Mammary epithelial cell (primary cell): ENCODE data around the gene MRGPRX2.

- CAGE, long polyA plus RNA: no peak
- RRBS: no CpG with 5 or more reads among the region's 7 CpGs
Observed at GRCh38 chr11:18268988-18269582, 3.0 kb downstream of the SAA1 start.

GRCh38 chr11:18395036-18395410 lies 660 bp downstream of the LDHA start:
- CAGE, long polyA plus RNA: no peak
- RRBS: no CpG with 5 or more reads among the region's 20 CpGs

- CAGE, long polyA plus RNA: no peak
- RRBS: no CpG with 5 or more reads among the region's 9 CpGs
Observed at GRCh38 chr11:18408439-18409248, 3.5 kb upstream of the LDHC start.

GRCh38 chr11:18480149-18480612 lies 24.5 kb downstream of the LDHAL6A start:
- CAGE, long polyA plus RNA: no peak
- RRBS: no CpG with 5 or more reads among the region's 1 CpG

GRCh38 chr11:18483797-18484251 lies 28.2 kb downstream of the LDHAL6A start:
- CAGE, long polyA plus RNA: no peak
- RRBS: no CpG with 5 or more reads among the region's 8 CpGs

DNA sequence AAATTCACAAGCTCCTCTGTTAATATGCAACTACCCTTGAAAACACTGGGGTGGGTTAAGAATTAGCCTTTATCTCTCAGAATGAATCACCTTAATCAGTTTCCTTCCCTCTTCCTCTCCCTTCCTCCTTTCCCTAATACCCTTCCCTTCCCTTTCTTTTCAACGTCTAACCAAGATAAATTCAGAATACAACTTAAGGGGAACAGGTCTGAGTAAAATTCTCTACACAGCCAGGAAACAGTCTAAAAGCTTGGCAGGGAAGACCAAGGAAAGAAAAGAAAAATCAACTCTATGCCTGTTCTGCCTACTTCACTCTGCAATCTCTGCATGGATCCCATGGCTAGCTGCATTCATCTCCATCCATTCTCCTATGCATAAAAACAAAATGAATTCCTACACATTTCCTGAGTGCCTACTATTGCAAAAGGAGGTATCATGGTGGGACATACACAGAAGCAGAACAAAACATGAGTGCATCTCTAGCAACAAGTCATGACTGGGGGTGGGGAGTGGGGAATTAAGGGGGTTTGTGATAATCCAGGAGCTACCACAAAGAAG lies 15.2 kb downstream of the UEVLD start:
- CAGE, long polyA plus RNA: no peak
- RRBS: no CpG with 5 or more reads among the region's 1 CpG

DNA sequence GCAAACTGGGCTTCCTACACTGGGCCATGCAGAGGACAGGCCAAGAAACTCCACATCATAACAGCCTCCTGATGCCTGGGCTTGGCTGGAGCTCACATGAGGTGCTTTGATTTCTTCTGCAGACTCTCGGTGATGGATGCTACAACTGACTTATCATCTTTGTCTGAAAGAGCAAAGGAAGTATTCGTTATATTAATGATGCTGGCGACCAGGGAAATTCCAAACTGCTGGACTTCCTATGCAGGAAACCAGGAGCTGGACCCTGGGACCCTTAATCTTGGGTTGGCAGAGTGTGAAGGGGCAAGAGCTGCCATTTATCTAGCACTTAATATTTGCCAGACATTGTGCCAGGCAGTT lies 5.8 kb downstream of the TMEM86A start:
- CAGE, long polyA plus RNA: no peak
- RRBS: no CpG with 5 or more reads among the region's 3 CpGs

- CAGE, long polyA plus RNA: no peak
- RRBS: no CpG with 5 or more reads among the region's 4 CpGs
Observed at GRCh38 chr11:19060442-19060927, at the start of gene MRGPRX2. Gene MRGPRX2 (minus strand): TSS chr11:19060717.

DNA sequence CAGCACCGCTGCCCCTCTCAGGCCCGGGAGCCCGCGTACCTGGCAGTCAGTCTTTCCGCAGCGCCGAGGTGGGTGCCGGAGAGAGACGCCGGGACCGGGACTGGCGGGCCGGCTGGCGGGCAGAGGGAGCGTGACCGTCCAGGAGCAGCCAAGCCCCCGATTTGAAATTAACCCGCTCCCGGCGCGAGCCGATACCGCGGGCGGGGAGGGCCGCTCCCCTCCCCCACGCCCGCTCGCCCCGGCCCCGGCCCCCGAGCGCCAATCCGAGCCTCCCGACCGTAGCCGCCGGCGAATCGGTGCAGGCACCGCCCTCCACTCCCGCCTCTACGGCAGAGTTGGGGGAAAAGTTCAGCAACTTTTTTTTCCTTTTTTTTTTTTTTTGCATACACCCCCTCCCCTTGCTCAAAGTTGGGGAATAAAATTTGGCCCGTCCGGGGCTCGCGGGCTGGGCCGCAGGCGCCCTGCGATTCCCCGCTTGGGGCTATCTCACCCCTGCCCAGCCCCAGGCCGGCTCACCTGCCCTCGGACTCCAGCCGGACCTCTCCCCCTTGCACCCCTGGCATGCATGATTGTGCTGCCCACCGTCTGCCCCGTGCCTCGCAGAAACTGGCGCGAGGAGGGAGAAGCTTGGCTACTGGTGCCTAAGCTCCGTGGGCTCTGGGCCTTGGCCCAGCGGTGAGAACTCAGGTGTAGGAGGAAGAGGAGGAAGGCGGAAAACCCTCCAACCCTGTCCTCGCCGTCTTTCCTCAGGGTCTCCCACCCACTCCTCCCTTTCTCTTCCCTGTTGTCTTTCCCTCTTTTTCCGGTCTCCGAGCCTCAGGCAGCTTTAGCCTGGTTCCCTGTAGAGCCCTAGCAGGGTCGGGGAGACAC lies 948 bp upstream of the E2F8 start:
- CAGE, long polyA plus RNA: no peak
- RRBS: 2% methylated on average over 40 of the region's 67 CpGs

GRCh38 chr11:19242328-19243081 lies 1.8 kb upstream of the E2F8 start:
- CAGE, long polyA plus RNA: no peak
- RRBS: 24% methylated on average over 11 of the region's 53 CpGs

GRCh38 chr11:19341979-19342215 lies 101.2 kb upstream of the E2F8 start:
- CAGE, long polyA plus RNA: no peak

DNA sequence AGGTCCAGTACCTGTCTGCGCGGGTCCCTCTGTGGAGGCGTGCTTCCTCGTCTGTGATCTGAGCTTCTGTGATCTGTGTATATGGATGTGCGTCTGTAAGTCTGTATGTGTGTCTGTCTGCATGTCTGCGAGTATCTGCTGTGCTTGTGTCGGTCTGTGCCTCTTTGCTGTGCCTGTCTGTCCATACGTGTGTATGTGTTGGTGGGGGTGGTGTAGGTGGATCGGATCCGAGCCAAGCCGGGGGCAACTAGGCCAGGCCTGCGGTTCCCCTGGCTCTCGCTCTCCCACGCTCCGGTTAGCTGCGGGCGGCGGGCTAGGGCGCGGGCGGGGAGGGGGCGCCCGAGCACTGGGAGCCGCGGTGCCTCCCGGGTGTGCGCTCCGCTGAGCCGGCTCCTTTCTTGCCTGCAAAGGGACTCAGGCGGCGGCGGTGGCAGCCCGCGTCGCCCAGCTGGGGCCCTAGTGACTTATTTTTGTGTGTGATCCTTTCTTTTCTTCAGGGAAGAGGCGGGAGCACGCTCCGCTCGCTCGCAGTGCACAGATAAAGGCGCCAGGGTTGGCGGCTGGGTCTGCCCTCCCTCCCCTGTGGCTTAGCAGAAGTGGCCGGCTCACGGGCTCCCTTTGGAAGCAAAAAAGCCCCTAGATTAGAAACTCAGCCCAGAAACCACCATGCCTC lies 105.5 kb upstream of the E2F8 start:
- CAGE, long polyA plus RNA: no peak
- RRBS: 1% methylated on average over 16 of the region's 44 CpGs

GRCh38 chr11:19394363-19394970 lies 153.7 kb upstream of the E2F8 start:
- CAGE, long polyA plus RNA: no peak
- RRBS: no CpG with 5 or more reads among the region's 6 CpGs

DNA sequence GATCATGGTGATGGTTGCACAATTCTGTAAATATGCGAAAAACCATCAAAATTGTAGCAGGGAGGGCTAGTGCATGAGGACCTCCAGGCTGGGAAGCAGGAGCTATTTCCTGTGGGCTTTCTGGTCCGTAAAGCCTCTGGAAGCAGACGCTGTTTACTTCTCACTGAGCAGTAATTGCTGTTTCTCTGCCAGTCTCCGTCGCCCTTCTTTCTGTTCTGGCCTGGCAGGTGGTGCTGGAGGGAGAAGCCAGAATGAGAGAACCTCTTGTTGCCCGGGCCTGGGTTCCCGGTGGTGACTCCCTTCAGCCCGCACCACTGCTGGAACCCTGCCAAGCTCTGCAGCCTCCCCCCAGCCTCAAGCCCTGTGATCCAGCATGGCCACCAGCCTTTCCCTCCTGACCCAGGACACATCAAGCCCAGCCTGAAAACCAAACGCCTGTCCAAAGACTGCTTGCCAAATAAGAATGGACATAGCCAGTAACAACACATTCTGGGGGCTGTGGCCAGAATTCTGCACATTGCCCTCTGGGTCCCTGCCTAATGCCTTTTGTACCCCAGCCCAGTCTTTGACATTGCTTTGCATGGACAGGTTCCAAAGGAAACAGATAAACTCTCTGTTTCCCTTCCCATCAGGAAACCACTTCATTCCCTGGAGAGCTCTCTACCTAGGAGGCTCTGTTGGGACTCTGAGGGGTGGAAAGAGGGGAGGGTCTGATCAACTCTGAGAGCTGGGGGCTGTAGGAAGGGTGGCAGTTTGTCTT lies 201.0 kb upstream of the NAV2 start:
- CAGE, long polyA plus RNA: no peak
- RRBS: no CpG with 5 or more reads among the region's 9 CpGs

GRCh38 chr11:19524015-19524920 lies 188.4 kb upstream of the NAV2 start:
- CAGE, long polyA plus RNA: no peak
- RRBS: 44% methylated on average over 2 of the region's 9 CpGs

DNA sequence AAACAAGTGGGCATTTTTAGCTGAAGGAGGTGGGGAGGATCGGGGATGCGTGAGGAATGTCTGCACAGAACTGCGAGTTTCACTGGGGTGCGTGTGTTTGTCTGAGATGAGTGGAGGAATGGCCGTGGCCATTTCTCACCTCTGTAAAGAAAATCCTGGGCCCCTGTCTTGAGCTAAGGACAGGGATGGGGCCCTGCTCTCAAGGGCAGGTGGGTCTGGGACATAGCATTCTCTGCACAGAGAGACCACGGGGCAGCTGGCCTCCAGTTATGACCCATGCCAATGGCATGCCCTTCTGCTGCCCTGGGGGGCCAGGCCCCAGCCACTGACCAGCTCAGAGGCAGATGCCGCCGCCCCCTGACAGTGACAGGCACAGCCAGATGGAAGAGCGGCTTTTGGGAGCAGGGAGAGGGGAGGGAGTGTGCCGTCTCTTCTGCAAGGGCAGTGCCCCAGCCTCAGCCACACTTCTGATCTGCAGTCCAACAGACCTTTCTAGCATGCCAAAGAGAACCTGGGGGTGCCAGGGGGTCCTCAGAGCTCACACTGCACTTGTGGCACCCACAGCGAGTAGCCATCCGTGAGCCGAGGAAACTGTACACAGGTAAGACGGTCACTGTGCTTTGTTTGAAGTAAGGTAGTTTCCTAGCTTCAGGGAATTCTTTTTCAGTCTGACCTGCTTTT lies 114.8 kb upstream of the NAV2 start:
- CAGE, long polyA plus RNA: no peak
- RRBS: no CpG with 5 or more reads among the region's 14 CpGs

- CAGE, long polyA plus RNA: no peak
- RRBS: no CpG with 5 or more reads among the region's 7 CpGs
Observed at GRCh38 chr11:19676087-19676801, 36.4 kb upstream of the NAV2 start.

DNA sequence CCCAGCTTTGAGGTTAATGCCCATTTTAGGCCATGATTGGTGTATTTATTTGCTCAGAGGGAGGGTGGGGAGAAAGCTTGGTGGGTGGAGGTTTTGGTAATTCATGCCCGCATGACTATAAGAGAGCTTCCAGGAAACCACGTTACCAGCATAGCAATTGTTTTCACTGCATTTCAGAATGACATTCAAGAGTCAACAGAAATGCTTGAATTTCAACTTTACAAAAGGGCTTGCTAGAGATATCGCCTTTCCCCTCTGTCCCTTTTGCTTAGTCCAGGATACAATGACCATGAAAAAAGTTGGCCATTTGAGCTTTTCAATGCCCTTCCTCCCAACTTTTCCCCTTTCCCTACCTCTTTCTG lies 41.2 kb downstream of the NAV2 start:
- CAGE, long polyA plus RNA: no peak
- RRBS: no CpG with 5 or more reads among the region's 3 CpGs

DNA sequence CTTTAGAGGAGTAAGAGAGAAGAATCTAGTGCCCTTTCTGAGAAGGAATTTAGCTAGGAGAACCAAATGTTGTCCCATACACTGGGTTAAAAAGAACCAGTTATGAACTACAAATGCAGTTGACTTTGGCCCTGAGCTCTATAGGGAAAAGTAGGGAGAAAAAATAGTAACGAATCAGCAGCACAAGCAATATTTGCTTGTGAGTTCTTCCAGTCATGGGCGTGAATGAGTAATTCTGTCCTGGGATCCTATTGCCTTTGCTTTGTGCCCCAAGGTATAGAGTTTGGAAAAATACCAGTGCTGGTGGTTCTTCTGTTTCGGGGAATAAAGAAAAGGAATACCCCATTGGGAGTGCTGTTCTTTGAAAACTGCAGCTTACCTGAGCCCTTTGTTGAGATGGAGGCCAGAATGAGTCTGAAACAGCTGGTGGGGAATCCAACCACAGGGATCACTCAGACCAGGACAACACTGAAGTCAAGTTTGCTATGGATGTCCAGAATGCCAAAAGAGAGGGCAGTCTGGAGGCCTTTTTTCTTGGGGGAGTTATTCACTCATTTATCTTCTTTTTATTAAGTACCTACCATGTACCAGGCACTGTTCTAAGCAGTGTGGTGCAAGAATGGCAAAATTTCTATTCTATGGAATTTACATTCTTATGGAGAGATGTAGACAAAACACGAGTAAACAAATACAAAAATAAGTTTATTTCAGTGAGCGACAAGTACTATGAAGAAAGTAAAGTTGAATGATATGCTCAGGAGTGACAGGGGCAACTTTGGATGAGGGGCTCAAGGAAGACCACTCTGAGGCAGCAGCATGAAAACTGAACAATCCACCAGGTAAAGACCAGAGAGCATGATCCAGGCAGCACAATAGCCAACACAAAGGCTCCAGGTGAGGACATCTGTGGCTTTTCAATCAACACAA lies 48.3 kb downstream of the NAV2 start:
- CAGE, long polyA plus RNA: no peak
- RRBS: no CpG with 5 or more reads among the region's 5 CpGs

GRCh38 chr11:19790928-19791852 lies 78.6 kb downstream of the NAV2 start:
- CAGE, long polyA plus RNA: no peak
- RRBS: no CpG with 5 or more reads among the region's 11 CpGs